NB4 (cell line): Measurements from ENCODE around the genes SCAMP3, HCN3, PKLR and KHDC4.

- RRBS, result under 1% methylated on average over 2 of the region's 5 CpGs
Measured at GRCh38 chr1:155261178-155261728, 907 bp downstream of the SCAMP3 start.

DNA sequence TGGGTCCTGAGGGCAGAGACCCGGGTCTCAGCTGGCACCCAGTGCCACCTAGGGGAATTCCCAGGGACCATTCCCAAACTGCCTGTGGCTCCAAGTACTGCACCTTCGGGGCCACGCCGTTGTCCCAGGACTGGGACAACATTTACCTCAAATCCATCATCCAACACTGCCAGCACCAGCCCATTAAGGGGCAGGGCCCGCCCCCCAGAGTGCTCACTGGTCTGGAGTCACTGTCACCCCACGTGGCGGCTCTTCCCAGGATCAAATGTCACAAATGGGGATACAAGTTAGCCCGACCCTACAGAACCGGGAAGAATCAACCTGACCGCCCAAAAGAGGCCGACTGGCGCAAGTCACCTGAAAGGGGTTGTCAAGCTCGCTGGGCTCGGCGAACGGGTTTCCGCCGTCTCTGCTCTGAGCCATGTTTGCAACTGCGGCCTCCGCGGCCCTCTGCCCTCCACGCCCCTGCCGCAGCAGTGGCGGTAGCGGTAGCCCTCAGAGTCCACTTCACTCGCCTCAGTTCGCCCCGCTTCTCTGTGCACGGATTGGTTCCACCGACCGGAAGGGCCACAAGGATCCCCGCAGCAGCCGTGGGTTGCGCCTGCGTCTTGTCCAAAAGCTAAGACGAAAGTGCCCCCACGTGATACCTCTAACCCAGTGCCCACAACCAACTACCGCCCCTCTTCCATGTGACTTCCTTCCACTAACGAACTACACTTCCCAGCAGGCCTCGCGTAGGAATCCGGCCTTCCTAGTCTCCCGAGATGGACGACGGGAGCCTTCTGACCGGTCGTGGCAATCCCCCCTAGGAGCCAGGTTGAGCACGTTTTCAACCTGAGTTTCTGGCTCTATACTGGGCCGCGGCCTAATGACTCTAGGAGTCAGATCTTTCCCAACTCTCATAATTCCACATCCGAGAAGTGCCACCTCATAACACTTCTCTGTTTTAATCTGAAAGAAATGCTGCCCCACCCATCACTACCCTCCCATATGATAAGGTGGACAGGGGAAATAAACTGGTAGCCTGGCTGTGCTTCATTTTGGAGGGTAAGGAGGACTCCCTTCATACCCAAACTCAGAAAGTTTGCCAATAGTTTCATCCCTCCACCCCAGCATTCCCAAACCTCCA, at the start of gene SCAMP3:
Gene SCAMP3, minus strand, starts transcription at position 632 of the 1,129 bp plus-strand sequence.
- RRBS, result 0% methylated on average over 1 of the region's 51 CpGs

DNA sequence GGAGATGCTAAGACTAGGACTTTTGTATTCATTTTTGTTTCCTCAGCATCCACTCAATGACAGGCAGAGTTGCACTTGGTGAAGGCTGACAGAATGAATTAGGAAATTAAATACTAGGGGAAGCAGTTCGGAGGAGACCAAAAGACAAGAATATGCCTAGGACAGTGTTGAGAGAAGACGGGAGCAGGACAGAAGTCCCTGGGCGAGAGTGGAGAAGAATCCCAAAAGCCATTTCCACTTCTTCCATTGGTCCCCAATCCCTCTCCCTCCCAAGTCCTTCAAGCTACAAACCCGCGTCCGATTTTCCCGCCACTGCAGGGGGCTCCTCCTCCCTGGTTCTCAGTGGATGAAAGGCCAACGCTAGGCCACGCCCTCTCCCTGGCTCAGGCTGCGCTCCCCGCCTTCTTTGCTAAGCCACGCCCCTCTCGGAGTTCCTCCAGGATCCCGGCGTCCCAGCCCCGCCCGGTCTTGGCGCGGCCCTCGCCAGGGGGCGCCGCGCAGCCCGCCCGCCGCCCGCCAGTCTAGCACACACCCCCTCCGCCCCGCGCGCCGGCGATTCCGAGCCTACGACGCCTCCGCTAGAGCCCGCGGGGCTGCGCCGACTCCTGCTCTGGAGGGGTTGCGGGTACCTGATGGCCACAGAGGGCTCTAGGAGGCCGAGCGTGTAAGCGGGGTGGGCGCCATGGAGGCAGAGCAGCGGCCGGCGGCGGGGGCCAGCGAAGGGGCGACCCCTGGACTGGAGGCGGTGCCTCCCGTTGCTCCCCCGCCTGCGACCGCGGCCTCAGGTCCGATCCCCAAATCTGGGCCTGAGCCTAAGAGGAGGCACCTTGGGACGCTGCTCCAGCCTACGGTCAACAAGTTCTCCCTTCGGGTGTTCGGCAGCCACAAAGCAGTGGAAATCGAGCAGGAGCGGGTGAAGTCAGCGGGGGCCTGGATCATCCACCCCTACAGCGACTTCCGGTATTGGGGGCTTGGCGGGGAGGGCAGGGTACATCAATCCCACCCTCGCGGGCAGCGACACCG, at the start of gene HCN3:
Gene HCN3, plus strand, starts transcription at position 555 of the 1,023 bp plus-strand sequence.
- RRBS, result 1% methylated on average over 18 of the region's 73 CpGs

GRCh38 chr1:155301262-155301722, at the start of gene PKLR:
Gene PKLR, minus strand, starts transcription at chr1:155301438.
- RRBS, result no CpG with 5 or more reads among the region's 5 CpGs

GRCh38 chr1:155317616-155318440, 2.9 kb upstream of the RUSC1 start:
- RRBS, result no CpG with 5 or more reads among the region's 11 CpGs

GRCh38 chr1:155319388-155319736, 1.3 kb upstream of the RUSC1 start:
- RRBS, result no CpG with 5 or more reads among the region's 3 CpGs

- RRBS, result 5% methylated on average over 27 of the region's 49 CpGs
Measured at GRCh38 chr1:155322558-155323188, 2.0 kb downstream of the RUSC1 start.

DNA sequence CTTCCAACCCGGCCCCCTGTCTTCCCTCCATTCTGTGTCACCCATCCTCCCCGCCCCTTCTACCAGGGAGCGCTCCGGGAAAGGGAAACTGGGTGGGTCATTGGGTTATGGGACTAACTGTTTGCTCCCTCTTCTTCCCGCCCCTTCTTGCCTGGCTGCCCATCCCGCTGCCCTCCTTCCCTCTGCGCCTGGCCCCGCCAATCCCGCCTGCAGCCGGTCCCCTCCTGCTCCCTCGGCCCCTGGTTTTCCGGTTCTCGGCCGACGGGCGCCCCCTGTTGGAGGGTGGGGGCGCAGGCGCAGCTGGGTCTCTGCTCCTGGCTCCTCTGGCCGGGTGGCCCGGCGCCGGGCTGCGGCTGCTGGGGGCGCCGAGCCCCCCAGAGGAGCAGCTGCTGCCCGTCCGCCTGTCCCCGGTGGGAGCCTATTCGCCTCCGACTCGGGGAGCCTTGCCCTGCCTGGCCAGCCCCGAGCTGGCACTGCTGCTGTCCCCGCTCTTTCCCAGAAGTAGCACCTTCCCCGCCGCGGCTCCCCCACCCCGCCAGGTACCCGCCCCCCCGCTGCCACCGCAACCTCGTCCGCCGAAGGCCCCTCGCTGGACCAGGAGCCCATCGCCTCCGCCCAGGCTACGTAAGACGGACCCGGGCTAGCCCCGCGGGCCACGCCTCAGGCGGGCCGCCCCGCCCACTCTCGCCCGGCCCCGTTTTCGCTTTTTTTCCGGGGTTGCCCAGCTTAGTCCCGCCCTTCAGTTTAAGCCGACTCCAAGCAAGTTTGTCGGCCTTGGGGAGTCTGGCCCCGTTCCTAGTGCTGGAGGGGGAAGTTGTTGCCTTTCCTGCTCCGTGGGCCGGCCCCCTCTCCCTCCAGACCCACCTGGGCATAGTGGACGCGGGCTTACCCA, 2.7 kb downstream of the RUSC1 start:
- RRBS, result 1% methylated on average over 27 of the region's 68 CpGs

DNA sequence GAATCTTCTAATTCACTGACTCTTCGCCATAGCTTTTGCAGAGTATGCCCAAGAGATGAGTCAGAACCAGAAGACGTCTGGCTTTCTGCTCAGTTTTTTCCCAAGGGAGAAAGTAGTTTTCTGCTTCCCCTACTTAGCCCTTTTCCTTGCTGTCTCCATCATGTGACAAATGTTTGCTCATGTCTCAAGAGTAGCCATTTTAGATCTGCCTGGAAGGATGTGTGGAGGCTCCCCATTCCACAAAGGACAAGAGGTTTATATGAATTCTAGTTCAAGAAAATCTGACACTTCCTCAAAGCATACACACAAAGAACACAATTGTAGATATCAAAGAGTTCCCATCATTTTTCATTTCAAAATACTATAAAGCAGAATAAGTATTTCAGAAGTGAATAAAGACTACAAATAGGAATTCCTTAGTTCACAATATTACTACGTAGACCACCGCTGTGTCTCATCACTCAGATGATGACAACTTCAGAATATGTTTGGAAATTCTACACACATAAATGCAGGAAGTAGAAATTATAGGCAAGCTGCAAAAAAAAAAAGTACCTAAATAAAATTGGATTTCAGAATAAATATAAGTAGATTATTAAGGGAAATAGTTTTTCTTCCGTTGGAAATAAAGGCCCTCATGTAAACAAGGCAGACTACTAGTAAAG, 98.5 kb downstream of the ASH1L start:
- RRBS, result no CpG with 5 or more reads among the region's 5 CpGs

- RRBS, result no CpG with 5 or more reads among the region's 1 CpG
Measured at GRCh38 chr1:155468215-155468841, 94.3 kb downstream of the ASH1L start.

DNA sequence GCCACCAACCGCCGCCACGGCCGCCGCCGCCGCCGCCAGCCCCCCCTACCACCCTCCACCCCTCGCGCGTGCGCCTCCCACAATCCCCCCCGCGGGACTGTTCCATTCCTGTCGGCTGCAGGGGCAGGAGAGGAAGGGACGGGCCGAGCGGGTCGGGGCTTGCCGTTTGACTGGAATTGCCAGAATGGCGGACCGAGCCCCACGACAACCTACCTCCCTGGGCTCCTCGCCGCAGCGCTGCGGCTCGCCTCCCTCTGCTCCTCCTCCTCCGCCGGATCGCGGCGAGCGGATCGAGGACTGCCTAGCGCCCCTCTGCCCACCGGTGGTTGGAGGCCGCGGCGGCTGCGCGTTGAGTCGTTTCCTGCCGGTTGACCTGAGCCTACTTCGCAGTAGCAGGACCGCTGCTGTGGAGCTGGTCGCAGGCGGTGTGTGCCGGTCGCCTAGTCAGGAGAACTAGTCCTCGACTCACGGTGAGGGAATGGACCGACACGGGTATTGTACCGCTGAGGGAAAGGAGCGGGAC, 318 bp upstream of the ASH1L start:
- RRBS, result under 1% methylated on average over 16 of the region's 56 CpGs

DNA sequence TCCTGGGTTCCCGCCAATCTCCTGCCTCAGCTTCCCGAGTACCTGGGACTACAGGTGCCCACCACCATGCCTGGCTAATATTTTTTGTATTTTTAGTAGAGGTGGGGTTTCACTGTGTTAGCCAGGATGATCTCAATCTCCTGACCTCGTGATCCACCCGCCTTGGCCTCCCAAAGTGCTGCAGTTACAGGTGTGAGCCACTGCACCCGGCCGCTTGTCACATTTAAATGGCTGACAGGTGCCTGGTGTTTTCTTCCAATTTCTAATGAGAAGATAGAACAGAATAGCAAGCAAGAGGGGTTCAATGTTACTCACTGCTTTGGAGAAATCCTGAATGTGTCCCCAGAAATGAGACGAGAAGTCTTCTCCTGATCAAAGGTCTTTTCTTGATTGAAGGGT, 27.1 kb downstream of the MSTO1 start:
- RRBS, result no CpG with 5 or more reads among the region's 7 CpGs

DNA sequence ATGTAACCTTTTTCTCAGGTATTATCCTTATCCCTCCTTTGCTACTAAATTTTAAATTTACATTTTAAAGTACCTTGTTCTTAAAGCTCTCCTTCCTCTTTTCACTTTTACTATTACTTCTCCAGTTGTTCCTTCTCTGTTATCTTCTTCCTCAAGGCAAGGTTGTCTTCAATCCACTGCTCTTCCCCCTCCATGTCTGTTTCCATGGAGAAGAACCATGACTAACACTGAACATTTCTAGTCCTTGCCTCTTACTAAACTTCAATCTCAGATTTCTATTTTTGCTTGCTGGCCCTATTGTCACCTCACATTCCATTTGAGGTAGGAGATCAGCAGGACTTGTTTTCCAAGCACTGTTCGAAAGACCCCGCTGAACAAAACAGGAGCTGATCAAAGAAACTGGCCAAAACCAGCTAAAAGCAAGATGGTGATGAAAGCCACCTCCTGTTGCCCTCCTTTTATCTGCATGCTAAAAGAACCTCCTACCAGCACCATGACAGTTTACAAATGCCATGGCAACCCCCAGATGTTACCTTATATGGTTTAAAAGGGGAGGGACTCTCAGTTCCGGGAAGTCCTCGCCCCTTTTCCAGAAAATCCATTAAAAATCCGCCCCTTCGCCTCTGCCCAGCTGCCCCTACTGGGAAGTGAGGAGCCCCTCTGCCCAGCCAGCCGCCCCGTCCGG, 22.7 kb downstream of the GON4L start:
- RRBS, result 100% methylated on average over 2 of the region's 9 CpGs

DNA sequence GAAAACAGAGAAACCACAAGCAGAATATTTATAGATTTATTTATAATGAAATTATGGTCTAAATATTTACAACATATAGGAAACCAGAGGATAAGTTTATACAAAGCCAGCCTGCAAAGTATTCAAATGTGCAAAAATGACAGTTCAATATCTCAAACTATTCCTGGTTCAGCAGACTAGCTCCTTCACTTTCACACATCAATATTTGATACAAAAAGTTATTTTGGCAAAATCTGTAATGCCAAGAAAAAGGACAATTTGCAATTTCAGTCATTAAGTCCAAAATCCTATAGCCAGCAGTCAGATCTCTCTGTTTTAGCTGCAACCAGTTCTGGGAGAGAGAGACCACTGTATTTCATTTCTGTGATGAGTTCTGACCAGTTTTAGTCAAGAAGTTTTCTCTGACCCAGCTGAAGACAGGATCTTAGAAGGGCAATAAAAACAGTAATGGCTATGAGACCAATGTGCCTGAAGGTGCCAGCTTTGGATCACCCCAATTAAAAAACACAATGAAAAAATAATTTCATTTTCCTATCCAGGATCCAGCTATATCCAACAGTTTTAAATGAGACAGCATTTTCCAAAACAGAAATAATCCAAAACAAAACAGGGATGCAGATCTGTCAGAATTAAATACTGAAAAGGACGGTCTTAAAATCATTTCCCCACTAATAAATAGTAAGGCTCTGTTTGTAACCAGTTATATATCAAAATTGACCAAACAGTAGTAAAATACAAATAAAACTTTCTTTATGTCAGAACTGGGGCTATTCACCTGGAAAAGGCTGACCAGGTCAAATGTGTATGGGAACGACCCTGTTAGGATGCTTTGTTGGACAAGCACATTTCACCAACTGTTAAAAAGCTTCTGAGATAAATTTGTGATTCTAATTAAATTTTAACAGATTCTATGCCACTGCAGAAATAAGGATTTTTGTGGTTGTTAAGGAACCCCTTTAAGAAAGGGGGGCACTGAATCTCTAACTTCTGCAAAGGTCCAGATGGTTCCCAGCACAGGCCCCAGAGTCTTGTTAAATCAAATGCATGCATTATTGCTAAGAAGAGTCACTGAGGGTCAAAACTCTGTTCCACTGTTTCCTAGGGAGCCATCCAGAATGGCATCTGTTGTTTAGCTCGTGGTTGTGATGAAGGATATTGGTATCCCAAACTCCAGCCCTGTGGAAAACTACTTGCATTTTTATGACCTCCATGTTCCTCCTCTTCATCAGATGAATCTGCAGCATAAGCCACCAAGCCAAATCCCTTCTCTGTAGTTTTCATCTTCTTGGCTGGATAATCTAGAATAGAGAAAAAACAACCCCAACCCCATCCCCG, 2.3 kb upstream of the RIT1 start:
- RRBS, result no CpG with 5 or more reads among the region's 4 CpGs

- RRBS, result no CpG with 5 or more reads among the region's 5 CpGs
Measured at GRCh38 chr1:155929118-155929527, 5.1 kb downstream of the KHDC4 start.

GRCh38 chr1:155934324-155934877, at the start of gene KHDC4:
Gene KHDC4, minus strand, starts transcription at chr1:155934413.
- RRBS, result under 1% methylated on average over 6 of the region's 35 CpGs

DNA sequence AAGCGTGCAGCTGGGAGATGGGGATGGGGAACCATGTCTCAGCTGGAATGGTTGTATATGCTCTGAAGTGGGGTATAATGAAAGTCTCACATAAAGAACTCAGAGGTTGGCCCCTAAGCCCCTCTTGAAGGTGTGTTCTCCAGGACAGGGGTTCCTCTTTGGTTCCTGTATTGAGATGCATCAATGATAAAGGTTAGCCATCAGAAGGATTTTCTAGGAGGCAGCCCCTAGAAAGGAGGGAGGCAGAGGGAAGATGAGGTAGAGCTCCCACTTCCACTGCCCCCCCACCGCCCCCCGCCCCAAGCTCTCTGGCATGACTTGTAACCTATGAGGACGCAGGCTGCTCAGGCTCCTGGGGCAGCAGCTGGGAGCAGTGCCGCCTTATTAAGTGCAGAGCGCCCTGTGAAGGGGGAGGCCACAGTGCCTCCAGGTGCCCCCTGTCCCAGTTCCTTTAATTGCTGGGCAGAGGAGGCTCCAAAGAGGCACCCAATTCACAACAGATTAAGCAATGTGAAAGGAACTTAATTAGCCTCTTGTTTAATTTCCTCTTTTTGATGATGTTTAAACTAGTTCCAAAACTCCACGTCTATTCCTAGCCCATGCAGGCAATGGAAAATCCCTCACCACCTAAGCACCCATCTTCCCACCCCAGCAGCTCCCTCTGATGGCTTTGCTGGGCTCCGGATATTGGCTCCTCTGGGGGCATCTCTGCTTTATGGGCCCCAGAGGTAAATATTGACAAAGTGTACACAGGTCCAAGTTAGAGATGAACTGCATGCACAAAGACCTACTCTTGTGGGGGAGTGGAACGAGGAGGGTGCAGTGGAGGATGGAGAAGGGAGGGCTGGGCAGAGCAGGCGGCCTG, 3.0 kb downstream of the RXFP4 start:
- RRBS, result no CpG with 5 or more reads among the region's 10 CpGs

- RRBS, result no CpG with 5 or more reads among the region's 4 CpGs
Measured at GRCh38 chr1:155960278-155961255, 17.8 kb downstream of the ARHGEF2 start.

GRCh38 chr1:156011869-156012219, 8.9 kb downstream of the SSR2 start:
- RRBS, result no CpG with 5 or more reads among the region's 1 CpG

DNA sequence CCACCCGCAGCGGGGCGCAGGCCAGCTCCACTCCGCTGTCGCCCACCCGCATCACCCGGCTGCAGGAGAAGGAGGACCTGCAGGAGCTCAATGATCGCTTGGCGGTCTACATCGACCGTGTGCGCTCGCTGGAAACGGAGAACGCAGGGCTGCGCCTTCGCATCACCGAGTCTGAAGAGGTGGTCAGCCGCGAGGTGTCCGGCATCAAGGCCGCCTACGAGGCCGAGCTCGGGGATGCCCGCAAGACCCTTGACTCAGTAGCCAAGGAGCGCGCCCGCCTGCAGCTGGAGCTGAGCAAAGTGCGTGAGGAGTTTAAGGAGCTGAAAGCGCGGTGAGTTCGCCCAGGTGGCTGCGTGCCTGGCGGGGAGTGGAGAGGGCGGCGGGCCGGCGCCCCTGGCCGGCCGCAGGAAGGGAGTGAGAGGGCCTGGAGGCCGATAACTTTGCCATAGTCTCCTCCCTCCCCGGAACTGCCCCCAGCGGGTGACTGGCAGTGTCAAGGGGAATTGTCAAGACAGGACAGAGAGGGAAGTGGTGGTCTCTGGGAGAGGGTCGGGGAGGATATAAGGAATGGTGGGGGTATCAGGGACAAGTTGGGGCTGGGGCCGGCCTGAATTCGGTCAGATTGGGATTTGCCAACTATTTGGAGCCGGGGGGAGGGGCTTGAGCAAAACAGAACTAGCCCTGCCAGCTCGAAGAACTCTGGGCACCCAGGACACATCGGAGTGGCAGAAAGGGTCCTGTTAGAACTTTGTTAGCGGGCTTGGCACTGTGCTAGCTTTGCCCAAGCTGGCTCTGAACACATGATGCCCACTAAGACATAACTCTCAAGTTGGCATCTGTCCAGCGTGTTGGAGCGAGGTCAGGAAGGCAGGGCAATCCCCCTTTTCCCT, 678 bp downstream of the LMNA start:
- RRBS, result under 1% methylated on average over 8 of the region's 53 CpGs